Mesangial cell (primary cell): ENCODE results near the genes BAZ2B, CD302, ITGB6 and GRB14.

DNA sequence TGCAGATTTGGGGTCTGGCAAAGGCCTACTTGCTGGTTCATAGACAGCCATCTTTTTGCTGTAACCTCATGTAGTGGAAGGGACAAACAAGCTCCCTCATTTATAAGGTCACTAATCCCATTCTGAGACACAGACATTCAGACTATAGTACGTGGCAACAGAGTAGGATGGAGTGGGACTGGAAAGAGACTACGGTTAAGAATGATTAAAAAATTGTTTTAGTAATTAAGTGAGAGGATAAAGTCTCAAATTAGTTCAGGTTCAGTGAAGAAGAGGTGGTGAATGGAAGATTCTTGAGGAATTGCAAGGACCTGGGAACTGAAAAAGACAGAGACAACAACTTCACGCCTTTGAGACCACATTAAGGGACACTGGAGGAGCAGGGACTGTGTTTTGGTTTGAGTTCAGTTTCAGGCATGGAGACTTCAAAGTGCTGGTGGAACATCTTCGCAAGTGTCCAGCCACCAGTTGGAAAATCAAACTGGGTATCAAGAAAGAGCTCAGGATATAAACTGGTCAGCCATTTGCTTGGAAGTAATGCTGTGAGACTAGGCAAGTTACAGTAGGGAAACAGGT, 145.2 kb downstream of the WDSUB1 start:
- RAMPAGE, long total RNA = no peak

GRCh38 chr2:159285899-159286266, 620 bp downstream of the WDSUB1 start:
- RAMPAGE, long total RNA = no peak

DNA sequence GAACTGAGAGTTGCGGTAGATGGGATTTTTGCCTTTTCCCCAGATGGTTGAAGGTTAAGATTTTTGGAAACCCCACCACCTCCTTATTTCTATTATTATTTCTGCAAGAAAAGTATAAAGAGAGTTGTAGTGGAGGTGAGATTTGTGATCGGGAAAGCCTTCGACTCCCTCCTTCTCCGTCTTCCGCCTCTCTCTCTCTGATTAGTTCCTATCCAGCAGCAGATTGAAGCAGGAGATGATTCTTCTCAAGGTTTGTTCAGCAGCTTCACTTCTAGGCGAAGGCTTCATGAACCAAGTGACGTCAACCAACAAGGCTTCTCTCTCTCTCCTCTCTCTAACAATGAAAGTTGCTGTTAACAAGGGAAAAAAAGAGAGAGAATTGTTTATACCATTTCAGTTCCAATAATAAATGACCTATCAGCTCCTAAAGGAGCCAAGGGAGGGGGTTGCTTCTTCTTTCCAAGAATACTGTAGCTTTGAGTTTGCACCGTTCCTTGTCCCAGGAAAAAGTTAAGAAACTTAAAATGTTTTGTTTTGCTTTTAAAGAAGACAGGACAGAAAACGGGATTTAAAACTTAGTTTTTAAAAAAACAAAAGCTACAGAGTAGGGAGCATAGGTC, at the start of gene BAZ2B:
Gene BAZ2B, minus strand, starts transcription at position 297 of the 620 bp plus-strand sequence.
- RAMPAGE, long total RNA = no peak

GRCh38 chr2:159713998-159714733, 1.9 kb downstream of the MARCHF7 start:
- RAMPAGE, long total RNA = no peak

- RAMPAGE, long total RNA = start-site peak on the minus strand at chr2:159798208-159798218, 91 reads
Measured at GRCh38 chr2:159797335-159798635, at the start of gene CD302. Gene CD302, minus strand, starts transcription at chr2:159798208.

- RAMPAGE, long total RNA = no peak
Measured at GRCh38 chr2:160199577-160200658, at the start of gene ITGB6. Gene ITGB6, minus strand, starts transcription at chr2:160200272.

GRCh38 chr2:160379463-160379793, 114.2 kb downstream of the RBMS1 start:
- RAMPAGE, long total RNA = no peak

GRCh38 chr2:160387608-160388352, 105.8 kb downstream of the RBMS1 start:
- RAMPAGE, long total RNA = no peak

- RAMPAGE, long total RNA = no peak
Measured at GRCh38 chr2:160408294-160408514, 85.4 kb downstream of the RBMS1 start.

GRCh38 chr2:160417730-160418314, 75.8 kb downstream of the RBMS1 start:
- RAMPAGE, long total RNA = no peak

- RAMPAGE, long total RNA = no peak
Measured at GRCh38 chr2:160474111-160474468, 19.5 kb downstream of the RBMS1 start.

DNA sequence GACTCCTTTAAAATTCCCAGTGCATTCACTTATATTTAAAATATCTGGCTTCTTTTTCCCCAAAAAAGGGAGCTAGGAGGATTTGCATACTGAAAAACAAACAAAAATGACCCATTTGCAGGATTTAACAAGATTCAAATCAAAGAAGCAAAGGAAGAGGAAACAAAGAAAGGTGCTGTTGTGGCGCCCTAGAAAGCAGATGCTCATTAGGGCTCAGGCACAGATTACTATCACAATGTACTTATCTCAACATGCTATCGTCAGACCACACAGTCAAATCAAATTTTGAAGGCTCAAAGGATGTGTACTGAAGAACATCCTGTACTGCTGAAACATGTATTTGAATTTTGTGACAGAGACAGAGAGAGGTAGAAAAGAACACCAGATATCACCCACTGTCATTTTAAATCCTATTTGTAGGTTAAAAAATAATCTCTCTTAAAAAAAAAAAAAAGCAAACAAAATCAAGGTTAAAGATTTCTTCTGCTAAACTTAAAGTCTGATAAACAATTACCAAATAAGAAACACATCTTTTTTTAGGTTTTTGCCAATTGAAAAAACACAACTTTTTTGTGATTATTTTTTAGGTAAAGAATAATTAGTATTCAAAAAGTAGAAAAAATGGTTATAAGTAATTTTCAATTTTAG, 10.8 kb downstream of the RBMS1 start:
- RAMPAGE, long total RNA = no peak

DNA sequence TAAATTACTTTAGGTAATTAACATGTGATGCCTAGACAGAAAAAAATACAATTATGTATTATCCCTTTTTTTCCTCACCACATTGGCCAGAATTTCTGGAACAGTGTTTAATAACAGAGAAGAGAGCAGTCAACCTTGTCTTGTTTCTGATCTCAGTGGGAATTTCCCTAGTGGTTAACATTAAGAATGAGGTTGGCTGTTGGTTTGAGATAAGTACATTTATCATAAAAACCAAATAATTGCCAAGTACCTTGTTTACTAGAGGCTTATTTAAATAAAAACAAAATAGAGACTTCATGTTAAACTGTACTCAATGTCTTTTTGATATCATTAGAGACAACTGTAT, 21.2 kb upstream of the TANK start:
- RAMPAGE, long total RNA = no peak

- RAMPAGE, long total RNA = no peak
Measured at GRCh38 chr2:161239480-161239908, 68.7 kb upstream of the PSMD14 start.

- RAMPAGE, long total RNA = no peak
Measured at GRCh38 chr2:161326648-161327285, 18.5 kb downstream of the PSMD14 start.

DNA sequence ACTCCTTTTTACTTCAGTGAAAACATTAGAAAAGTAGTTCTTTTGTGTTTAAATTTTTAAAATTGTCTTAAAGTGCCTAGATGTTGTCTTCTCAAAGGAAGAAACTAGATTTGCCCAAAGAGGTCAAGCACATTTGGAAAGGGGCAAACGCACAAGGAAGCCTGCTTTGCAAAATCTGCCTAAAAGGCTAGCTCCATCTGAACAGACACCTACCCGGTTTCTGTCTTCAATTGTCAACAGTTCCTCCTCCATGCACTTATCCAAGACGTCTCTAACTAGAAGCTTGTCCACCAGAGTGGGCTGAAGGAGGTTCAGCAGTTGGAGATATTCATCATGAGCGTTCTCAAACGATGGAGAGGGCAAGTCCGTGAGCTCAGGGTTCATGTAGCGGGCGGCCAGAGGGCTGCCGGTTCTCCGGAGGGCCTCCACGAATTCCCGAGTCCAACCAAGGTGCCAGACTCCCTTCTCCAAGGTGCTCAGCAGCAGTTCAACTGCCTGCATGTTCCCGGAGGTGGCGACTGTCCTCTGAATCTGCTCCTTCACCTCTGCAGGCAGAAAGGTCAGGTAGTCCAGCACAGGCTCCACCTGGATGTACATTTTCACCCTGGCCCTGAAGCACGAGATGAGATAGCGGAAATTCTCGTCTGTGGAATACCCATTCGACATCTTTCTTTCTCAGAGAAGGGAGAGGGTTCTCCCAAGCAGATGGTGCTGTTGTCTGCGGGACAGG, 677 bp downstream of the IFIH1 start:
- RAMPAGE, long total RNA = no peak

DNA sequence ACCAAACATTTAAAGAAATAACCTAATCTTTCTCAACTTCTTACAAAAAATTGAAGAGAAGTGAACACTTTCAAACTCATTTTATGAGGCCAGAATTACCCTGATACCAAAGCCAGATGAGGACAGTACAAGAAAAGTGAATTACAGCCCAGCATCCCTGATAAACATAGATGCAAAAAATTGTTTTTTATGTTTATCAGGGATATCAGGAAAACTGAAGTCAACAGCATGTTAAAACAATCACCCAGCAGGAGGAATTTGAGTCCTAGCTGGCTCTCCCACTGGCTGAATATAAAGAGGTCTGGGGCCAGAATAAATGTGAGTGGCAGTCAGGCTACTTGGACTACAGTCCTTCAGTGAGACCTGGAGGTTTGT, 105.4 kb upstream of the KCNH7 start:
- RAMPAGE, long total RNA = no peak

DNA sequence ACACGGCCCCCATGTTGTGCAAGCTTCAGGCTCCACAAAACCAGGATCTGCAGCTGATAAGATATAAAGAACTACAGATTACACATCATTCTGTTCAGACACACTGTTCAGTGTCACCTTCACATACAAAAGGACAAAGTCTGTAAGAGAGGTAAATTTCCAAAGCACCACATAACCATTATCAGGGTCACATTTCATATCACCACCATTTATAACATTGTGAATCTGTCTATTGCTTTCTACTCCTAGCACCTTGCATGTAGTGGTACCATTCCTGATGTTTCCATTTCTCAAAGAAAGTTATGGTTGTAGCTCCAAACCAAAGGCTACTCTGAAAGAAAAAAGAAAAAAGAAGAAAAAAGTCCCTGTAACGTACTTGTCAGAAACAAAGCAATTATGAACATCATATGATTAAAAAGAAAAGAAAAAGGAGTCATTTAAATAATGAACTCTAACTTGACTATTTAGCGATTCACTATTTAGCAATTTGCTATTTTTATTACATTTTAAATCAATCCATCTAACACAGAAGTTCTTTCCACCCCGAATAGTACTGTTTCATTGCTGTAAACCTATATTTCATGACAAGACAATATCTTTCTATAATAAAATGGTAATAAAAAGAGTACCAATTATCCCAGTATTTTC, 33.4 kb downstream of the FIGN start:
- RAMPAGE, long total RNA = no peak

GRCh38 chr2:163736529-163737252, 883 bp upstream of the FIGN start:
- RAMPAGE, long total RNA = no peak

DNA sequence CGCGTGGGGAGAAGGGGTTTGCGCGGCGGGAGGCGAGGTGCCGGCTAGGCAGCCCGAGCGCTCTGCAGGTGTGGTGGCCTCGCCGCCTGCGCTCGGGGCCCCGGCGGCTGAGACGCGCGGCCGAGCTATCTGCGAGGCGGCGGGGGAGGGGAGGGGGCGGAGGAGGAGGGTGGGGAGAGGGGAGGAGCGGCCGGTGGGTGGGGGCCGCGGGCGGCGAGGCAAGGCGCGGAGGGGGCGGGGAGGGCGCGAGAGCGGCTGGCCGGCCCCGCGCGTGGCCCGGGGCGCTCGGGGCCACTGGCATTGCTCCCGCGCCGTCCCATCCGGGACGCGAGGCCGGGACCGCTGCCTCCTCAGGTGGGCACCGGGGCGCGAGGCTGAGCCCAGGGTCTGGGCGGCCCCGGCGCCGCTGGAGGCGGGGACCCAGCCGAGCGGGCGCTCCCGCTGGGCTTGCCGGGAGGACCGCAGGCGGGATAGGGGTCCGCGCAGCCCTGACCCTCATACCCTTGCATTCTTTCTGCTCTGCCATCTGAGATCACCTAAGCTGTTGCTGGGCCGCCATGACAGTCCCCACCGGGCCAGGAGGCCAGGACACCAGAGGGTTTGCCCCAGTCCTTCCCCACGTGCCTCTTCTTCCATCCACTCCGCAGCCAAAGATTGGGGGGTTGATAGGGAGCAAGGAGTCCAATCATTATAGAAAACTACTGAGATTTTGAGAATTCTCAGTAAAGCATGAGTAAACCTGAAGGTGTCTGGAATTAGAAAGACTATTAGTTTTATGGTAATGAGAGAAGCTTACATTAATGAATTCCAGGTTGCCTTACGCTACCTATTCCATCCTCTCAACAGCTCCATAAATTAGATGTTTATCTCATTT, at the start of gene GRB14:
Gene GRB14, minus strand, starts transcription at position 133 of the 874 bp plus-strand sequence.
- RAMPAGE, long total RNA = no peak